ENCODE data around the genes BCAT1 and PPFIBP1.

- RRBS = no CpG with 5 or more reads among the region's 5 CpGs
Measured at GRCh38 chr12:24500630-24501140, 448.2 kb downstream of the BCAT1 start.

- RRBS = no CpG with 5 or more reads among the region's 8 CpGs
Measured at GRCh38 chr12:24551366-24551767, 397.5 kb downstream of the BCAT1 start.

GRCh38 chr12:24901836-24902463 is 47.0 kb downstream of the BCAT1 start:
- RRBS = 47% methylated on average over 7 of the region's 31 CpGs

- RRBS = no CpG with 5 or more reads among the region's 34 CpGs
Measured at GRCh38 chr12:24902464-24902959, 46.4 kb downstream of the BCAT1 start.

- RRBS = 1% methylated on average over 8 of the region's 49 CpGs
Measured at GRCh38 chr12:24948800-24949663, at the start of gene BCAT1. BCAT1 (minus strand) TSS chr12:24949101.

GRCh38 chr12:25023794-25024340 is 28.6 kb upstream of the IRAG2 start:
- RRBS = no CpG with 5 or more reads among the region's 5 CpGs

DNA sequence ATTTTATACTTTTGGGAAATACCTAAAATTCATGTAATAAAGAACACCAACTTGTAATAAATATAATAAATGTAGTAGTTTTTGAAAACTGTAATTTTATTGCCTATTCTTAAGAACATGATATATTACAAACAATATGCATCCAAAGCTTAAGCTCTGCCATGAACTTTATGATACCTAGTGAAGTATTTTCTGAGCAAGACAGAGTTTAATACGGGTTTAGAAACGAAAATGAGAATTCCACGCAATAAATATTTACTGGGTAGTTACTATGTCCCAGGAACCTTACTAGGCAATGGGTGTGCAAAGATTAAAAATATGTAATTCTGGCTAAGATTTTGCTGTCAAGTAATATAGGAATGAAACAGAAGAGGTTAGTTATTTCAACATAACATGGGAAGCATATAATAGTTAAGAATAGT is 18.6 kb downstream of the ETFRF1 start:
- RRBS = no CpG with 5 or more reads among the region's 3 CpGs

- RRBS = no CpG with 5 or more reads among the region's 3 CpGs
Measured at GRCh38 chr12:25226973-25227700, 23.6 kb downstream of the KRAS start.

DNA sequence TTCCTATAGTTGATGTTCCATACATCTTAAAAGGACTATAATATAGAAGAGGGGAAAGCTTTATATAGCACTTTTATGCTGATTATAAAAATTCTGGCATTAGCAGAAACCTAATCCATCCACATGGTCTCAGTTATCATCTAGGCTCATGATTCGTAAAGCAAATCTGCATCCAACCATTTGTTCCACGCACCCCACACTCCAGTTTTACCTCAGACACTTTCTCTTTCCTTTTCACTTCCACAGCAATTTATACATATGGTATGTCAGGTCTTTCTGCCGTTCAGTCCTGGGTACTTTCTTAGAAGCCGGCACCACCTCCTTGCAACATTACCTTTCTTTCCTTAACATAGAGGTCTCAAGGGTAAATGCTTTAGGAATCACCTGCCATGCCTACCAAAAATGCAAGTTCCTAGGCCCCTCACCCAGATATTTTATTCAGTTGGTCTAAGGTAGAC is 2.6 kb upstream of the KRAS start:
- RRBS = no CpG with 5 or more reads among the region's 4 CpGs

DNA sequence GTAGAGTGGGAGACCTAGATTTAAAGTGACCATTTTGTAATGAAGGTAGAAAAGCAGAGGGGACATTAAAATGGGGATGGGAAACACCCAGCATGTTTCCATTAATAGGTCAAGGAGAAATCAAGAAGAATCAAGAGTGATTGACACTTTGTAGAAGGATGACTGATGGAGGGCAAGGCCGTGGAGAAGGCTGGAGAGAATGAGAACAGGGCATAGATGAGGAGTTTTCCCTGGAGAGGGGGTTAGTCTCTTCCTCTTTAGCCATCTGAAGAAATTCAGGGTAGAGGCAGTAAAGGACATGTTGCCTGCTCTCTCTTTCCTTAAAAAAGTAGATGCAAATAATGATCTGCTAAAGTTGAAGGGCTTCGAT is 71.9 kb upstream of the KRAS start:
- RRBS = no CpG with 5 or more reads among the region's 2 CpGs

DNA sequence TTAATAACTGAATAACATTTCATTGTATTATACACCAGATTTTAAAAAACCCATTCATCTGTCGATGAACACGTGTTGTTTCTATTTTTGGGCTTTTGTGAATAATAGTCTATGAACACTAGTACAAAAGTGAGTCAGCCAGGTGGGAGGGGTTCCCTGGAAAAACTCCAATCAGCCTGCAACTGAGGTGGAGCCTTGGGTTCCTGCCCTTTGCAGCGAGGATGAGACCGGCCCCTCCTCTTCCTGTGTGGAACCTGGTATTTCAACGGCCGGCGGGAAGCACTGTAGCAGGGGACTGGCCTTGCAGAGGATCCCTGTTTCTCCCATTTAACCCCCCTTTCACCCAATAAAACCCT is 56.1 kb downstream of the LMNTD1 start:
- RRBS = no CpG with 5 or more reads among the region's 7 CpGs

DNA sequence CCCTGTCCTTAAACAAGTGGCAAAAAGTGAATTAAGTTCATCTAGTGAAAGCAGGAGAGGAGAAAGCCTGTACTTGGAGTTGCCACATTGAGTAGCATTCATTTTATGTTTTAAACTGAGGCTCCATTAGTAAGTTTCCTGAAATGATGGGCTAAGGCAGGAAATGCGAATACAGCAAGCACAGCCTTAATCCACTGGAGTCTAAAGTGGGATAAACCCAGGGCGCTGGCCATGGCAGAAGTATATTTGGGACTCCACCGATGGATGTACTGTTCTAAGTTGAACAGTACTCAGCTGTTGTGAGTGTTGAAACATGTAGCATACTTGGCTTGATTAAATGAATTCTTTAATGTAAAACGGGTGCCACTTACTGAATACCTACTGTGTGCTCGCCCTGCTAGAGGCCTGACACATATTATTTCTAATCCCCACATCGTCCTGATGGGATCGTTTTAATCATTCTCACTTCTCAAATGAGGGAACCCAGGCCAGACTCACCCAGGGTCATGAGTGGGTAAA is 999 bp downstream of the SSPN start:
- RRBS = no CpG with 5 or more reads among the region's 7 CpGs

DNA sequence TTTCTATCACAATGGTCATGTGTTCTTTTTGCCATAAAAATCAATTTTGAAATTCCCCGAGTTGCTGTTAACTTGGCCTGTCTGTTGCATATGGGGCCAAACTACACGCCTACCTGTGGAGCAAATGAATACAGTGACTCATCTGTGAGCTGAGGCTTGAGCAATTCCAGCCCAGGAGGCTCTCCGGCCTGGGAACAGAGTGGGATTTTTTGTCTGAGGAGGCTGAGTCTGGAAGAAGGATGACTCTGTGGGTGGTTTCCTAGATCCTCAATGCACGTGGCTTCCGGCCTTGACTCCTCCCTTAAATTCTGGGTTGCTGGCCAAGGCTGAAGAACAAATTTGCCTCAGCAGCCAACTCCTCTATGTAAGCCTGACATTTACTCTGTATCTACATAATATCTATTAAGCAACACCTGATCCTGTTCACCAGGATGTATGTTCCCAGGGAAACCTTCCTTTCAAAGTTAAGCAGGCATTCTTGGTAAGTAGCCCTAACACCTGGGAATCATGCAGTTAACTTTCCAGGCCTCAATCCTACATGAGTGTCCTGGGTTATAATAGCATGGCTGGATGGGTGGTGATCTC is 124.2 kb downstream of the SSPN start:
- RRBS = 20% methylated on average over 3 of the region's 5 CpGs

GRCh38 chr12:26337686-26338389 is 142.5 kb downstream of the SSPN start:
- RRBS = no CpG with 5 or more reads among the region's 2 CpGs

DNA sequence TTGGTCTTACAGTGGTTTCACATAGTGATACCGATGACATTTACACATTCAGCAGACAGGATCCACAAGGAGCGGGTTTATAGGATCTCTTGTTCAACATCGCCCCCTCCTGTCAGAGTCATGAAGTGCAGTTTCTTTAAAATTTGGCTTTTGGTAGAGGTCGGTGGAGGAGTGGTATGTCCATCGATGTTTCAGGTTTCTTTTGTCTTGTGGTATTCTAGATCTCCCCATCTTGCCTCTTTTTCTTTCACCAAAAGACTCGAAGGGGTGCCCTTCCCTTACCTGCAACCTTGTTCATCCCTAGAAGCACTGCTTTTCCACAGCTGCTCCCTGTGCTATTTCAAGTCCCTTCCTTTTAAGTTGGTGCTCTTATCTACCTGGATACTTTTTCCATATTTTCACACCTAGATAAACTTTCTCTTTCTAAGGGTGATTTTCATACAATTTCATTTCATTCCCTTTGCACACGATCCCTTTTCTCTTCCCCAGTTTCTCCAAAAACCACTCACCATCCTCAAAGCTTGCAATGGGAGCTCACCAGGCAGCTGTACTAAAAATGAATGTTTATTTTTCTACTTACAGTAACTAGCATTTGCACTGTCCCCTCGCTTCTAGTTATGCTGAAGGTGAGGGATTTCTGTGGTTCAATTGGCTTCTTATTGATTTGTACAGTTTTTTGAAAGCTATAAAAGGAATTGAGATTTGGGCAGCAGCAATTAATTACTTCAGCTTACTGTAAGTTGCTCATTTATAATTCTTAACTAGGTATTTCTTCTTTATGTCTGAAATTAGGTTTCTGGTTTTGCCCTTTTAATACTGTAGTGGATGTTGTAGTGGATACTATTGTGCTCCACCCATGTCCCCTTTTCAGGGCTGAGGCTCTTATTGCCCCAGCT is 181.1 kb downstream of the ITPR2 start:
- RRBS = no CpG with 5 or more reads among the region's 8 CpGs

- RRBS = no CpG with 5 or more reads among the region's 5 CpGs
Measured at GRCh38 chr12:27226336-27227068, 17.6 kb upstream of the STK38L start.

GRCh38 chr12:27244435-27245310 is 587 bp downstream of the STK38L start:
- RRBS = 1% methylated on average over 9 of the region's 31 CpGs

- RRBS = under 1% methylated on average over 9 of the region's 37 CpGs
Measured at GRCh38 chr12:27523903-27524782, at the start of gene PPFIBP1. PPFIBP1 (plus strand) TSS chr12:27524206.

DNA sequence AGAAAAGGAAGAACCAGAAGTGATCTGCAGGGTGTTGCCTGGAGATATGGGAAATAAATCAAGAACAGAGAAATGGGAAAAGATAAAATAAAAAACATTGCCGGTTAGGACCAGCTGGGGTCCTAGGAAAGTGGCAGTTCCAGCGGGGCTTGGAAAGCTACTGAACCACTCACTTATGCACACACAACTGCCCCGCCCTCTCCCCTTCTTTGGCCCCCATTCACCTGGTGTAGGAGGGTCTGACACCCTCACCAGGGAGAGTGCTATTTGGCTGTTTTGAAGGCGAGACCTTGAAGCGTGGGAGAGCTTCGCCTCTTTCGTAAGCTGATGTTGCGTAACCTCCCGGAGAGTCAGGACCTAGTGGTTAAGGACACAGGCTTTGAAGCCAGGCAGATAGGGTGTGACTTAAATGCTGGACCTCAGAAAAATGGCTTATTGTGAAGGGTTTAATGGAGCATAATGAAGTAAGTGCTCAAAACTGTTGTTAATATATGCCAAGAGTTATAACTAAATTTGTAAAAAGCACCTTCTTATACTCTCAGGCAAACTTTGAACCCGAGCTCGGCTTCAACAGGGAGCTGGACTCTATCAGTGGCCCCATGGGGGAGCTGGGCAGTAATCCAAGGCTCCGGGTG is 25.7 kb downstream of the PPFIBP1 start:
- RRBS = no CpG with 5 or more reads among the region's 12 CpGs